Panc1 (cell line): ENCODE measurements around the gene LEPR.

DNA sequence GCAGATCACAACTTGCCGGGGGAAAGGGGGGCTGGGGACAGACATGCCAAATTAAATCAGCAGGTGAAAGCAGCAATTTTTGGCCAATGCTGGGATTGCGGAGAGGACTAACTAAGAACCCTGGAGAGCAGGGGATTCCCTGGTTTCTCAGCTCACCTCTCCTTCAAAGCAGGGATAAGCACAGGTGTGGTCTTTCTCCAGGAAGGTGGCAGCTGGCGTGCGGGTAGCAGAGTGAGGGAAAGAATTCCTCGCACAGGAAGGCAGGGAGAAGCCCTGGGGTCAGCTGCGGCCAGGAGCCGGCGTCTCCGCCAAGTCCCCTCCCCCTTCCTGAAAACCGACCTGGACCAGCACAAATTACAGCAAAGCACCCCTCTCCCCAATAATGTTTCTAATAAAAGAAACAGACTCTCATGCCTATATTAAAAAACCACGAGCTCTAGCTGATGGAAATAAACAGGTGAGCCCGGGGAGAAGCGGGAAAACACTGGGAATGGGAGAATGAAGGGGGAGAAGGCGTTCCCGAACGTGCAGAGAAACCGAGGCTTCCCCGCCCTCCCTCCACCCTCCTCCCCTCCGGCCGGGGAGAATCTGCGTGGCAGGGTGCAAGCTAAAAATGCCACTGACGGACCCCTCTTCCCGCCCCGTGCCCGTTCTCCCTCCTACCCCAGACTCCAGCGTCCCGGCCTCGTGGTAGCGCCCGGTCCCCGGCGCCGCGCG is 81.9 kb upstream of the AK4 start:
- RRBS, 2 experiments: 1 to 11% methylated on average over 5 to 7 of the region's 35 CpGs

GRCh38 chr1:65147262-65147420 is 862 bp upstream of the AK4 start:
- RRBS, 2 experiments: no CpG with 5 or more reads among the region's 11 CpGs

DNA sequence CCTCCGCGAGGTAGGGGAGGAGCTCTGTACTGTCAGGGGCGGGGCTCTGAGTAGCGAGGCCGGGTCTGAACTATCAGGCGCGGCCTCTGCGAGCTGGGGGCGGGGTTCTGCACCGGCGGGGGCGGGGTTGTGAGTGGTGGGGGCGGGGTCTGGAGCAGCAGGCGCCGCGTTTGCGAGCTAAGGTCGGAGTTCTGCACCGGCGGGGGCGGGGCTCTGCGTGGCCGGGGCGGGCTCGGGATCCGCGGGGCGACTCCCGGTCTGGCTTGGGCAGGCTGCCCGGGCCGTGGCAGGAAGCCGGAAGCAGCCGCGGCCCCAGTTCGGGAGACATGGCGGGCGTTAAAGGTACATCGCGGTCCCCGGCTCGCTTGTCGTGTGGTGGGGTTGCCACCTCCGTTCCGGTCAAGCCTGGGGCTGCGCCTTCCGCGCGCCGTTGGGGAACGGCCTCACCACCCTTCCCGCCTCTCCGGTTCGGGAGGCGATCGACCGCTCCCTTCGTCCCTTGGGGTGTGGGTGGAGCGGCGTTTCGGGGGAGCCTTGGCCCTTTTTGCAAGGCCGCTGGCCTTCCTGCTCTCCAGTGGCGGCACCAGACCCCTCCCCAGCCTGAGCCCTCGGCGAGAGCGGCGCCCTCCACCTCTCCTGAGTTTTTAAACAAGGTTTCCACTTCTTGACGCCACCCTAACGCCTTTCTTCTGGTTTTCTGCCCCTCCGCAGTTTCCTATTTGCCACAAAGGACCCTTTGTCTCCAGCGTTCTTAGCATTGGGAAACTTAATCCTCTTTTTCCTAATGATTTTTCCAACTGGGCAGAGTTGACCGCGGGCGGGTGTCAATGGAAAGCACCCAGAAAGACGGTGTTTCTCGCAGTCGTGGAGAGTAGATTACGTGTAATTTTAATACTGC is at the start of gene LEPR:
Gene LEPR, plus strand, starts transcription at position 270 of the 898 bp plus-strand sequence.
- RRBS, 2 experiments: under 1 to 5% methylated on average over 32 of the region's 77 CpGs

DNA sequence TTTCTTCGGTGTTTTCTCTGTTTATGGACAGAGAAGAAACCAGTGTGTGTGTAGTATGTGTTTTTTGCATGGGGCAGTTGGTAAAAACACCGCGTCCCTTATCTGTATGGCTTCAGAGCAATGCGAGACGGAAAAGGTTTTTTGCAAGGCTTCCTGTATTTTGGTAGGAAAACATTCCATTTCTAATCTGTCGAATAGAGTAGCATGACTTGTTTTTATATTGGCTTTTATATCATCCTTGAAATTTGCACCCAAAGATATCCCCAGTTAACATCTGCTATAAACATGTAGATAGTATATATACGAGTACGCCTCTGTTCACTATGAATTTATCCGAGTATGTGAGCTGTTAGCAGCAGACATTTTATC is 813 bp downstream of the LEPR start:
- RRBS, 2 experiments: no CpG with 5 or more reads among the region's 9 CpGs

DNA sequence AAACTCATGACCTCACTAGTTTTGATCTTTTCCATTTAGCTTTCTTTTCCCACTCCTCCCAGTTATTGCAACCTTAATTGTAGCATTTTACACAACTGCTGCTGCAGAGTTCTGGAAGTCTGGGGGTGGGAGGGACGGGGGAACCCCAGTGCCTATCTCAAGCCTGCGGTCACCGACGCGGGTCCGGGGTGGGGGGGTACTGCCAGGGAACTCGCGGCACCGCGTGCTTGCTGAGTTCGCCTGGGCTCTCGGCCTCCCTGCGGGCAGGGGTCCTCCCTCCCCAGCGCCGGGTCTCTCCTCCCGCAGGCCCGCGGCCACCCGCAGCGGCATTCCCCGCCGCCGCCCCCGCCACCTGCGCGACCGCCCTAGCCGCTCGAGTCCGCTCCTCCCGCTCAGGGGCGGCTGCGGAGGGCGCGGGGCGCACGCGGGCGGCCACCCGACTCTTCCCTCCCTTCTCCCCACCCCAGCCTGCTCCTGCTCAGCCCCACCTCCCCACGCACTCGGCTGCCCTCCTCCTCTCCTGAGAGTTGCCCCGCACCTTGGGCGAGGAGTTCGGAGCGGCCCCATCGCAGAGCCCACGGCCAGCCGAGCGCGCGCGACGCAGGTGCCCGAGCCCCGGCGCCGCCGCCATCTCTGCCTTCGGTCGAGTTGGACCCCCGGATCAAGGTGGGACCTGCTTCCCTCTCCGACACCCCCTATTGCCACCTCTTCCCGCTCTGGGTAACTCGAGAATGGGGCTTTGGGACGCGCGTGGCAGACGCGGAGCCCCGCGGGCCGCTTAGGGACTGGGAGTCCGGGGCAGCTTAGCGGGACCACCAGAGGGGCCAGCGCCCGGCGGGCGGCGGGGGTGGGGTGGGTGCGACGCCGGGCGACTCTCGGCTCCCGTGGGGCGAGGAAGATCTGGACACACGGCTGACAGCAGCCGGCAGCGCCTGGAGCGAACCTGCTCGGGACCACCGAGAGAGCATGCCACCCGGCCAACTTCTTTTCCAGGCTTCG is 105.0 kb downstream of the LEPR start:
- RRBS, 2 experiments: 19 to 29% methylated on average over 23 to 33 of the region's 95 CpGs

- RRBS, 2 experiments: no CpG with 5 or more reads among the region's 5 CpGs
Observed at GRCh38 chr1:65527526-65528281, 107.2 kb downstream of the LEPR start.

DNA sequence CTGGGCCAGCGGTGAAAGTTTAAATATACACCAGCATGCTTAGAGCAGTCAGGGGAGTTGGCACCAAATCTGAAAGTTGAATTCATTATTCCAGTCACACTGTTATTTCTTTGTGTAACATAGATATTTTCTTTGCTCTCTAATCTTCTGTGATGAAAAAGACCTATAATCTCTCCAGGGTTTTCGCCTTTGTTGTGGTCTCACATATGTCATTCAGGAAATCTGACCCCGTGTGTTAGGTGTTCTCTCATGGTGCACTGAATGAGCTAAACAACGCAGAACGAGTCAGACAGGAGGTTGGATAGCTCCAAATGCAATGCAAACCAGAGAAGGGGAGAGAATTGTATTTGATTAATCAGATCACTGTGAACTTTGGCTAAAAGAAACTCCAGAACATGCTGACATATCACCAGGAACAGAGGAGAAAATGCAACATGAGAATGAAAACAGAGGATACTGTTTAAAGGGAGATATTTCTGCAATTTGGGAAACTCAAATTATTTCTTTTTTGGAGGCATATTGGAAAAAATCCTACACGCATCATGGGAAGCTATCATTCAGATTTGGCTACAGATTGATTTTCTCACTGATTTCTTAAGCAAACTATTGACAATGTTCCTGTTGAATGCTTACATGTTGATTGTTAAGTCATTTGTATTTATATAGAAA is 364.5 kb upstream of the SGIP1 start:
- RRBS, 2 experiments: no CpG with 5 or more reads among the region's 6 CpGs

DNA sequence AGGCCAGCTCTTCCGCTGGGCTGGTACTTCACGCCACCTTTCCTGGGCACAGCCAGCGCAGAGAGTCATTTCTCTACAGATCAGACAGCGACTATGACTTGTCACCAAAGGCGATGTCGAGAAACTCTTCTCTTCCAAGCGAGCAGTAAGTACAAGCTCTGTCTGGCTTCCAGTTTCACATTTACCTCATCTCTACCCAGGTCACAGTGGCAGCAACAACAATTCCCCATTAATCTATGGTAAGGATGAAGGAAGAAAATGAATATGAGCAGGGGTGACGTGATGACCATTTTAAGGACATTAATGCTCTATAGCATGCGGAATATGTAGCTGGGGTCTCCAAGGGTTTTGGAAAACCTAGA is 286.5 kb upstream of the SGIP1 start:
- RRBS, 2 experiments: no CpG with 5 or more reads among the region's 9 CpGs

- RRBS, 2 experiments: no CpG with 5 or more reads among the region's 7 CpGs
Observed at GRCh38 chr1:66278156-66278934, 255.6 kb upstream of the SGIP1 start.

DNA sequence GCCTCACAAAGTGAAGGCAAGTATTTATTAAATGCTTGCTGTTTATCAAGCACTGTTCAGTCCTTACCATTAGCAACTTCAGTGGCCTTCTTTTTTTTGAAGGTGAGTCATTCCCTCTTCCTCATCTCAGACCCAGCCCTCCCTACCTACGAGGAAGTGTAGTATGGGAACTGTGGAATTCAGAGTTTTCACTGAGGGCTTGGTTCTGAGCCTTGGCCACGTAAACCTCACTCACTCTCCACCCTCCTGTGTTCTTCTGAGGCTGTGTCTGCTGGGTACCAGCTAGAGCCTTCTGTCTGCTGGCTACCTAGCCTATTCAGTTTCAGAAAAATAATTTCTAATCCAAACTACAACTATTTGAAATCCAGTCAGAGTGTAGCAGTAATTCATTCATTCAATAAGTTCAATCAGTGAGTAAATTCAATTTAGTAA is 218.2 kb upstream of the SGIP1 start:
- RRBS, 2 experiments: no CpG with 5 or more reads among the region's 2 CpGs

DNA sequence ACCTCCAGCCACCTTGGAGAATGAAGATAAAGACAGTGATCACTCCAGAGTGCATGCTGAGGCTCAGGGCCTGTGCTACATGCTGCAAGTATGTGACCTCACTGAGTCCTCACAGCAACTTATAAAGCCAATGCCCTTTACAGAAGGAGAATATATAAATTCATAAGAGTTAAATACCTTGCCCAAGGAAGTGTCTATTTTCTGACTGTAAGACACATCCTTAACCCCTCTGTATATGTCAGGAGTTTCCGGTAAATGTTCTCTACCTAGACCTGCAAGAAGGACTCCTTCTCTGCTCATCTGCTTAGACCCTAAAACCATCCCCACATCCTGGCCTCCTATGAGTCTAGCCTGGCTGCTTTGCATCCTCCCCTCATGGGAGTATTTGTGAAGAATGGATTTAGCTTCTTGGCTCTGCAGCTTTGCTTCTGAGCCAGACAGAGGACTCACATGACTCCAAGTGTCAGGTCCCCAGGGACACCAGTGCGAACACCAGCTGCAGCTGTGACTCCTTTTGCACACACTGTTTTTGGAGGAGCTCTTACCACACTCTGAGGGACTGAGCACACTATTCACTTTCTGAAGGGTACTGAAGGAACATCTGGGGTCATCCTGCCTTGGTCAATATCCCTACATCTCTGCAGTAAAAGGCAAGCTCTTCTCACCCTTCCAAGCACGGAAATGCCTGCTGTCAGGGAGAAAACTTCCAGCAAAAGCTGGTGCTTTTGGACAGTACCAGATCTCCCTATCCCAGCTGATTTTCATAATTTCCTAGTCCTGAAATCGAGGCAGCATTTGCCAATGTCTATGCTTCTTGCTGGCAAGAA is 131.8 kb upstream of the SGIP1 start:
- RRBS, 2 experiments: no CpG with 5 or more reads among the region's 4 CpGs

GRCh38 chr1:66918896-66919477 is 5.7 kb downstream of the DNAI4 start:
- RRBS, 2 experiments: no CpG with 5 or more reads among the region's 1 CpG

GRCh38 chr1:67138599-67139489 is 4.1 kb upstream of the C1orf141 start:
- RRBS, 2 experiments: no CpG with 5 or more reads among the region's 3 CpGs

DNA sequence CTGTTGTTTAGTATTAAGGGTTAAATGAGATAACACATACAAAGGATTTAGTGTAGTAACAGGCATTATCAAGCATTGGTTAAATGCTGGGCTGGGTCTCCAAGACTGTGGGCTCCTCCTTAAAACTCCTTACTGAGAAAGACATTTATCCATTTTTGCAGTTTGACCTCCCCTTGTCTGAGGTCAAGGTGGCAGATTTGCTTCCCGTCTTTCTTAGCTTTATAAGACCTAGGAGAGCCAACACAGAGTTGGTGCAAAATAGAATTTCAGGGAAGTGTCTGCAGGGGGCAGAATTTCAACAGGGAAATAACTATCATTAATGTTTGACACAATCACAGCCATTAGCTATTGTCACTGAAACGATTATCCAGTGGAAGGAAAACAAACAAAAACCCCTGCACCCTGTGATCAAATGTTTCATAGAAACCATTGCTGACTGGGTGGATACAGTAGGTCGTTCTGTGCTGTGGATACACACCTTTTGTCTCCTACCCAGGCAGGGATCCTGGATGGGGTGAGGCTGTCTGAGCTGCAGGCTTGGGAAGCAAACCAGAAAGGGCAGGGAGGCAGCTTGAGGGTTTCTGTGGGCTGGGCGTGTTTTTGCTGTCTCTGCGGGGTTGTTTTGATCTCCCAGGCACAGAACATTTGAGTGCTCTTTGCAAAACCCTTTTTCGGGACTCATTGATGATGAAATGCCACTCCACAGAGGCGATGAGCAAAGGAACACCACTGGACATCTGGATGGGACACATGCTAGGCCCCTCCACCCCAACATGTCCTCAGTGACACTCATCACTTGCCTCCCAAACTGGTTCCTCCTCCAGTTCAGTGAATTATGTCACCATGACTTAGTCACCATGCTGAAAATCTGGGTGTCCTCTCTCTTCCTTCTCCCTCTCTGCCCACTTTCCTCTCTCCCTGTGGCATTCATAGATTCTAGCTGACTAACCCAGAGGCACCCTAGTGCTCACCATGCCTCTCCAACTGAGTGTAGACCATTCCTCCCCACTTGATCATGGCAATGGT is 94.2 kb upstream of the SERBP1 start:
- RRBS, 2 experiments: no CpG with 5 or more reads among the region's 7 CpGs

DNA sequence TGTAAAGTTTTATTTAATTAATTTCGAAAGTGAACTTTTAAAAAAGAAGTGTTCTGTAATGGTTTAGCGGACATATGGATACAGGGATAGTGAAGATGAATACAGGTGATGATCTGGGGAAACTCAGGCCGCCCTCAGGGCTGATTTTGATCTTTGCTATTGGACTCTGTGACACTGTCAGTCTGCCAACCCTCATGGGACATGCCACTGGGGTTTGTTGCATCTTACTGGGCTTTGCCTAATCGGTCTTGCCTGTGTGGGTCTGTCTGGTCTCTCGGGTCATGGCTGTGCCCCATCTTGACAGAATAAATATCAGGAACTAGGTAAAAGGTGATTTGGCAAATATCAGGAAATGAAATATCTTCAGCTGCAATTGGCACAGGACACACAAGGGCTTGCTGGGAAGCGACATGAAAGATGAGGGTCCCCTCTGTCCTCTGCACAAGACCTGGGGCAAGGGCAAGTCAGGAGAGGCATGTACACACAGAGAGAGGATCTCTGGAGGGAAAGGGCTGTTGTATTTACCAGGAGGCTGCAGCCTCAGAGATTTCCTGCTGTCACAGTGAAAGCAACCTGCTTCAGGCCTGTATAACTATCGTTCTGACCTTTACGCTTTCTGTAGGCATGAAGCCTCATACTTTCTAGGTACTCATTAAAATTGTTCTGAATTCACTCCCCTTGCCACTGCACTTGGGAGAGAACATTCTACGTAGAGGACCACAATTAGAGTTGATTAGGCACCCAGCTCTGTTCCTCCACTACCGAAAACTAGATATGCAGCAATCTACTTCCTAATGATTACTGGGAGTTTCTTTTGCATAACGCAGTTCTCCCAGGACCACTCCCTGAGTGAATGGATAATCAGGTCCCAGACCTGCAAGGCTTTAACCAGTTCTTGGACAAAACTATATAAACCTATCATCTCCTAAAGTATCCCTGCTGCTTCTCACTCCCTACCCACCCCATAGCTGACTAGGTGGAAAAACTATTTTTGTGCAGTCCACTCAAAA is 51.9 kb upstream of the GADD45A start:
- RRBS, 2 experiments: no CpG with 5 or more reads among the region's 11 CpGs

DNA sequence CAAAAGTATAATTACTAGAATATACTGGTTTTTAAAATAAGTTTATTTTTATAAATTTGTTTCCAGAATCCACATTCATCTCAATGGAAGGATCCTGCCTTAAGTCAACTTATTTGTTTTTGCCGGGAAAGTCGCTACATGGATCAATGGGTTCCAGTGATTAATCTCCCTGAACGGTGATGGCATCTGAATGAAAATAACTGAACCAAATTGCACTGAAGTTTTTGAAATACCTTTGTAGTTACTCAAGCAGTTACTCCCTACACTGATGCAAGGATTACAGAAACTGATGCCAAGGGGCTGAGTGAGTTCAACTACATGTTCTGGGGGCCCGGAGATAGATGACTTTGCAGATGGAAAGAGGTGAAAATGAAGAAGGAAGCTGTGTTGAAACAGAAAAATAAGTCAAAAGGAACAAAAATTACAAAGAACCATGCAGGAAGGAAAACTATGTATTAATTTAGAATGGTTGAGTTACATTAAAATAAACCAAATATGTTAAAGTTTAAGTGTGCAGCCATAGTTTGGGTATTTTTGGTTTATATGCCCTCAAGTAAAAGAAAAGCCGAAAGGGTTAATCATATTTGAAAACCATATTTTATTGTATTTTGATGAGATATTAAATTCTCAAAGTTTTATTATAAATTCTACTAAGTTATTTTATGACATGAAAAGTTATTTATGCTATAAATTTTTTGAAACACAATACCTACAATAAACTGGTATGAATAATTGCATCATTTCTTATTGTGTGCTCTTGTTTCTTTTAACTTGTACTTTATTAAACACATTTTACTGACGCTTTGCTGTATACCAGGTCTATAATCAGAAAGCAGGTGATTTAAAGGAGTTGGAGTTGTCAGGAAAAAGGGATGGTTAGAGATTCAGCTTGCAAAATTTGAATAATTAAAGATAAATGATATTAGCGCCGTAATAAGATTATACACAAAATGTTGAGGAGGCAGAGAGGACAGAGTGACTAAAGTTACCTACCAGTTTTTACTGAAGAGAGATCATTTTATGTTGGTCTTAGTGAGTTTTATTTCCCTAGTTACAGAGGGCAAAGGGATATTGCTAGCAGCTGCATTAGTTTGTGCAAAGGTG is 2.9 kb downstream of the GADD45A start:
- RRBS, 2 experiments: no CpG with 5 or more reads among the region's 8 CpGs

GRCh38 chr1:67748366-67749359 is 63.7 kb downstream of the GADD45A start:
- RRBS, 2 experiments: no CpG with 5 or more reads among the region's 9 CpGs

- RRBS, 2 experiments: no CpG with 5 or more reads among the region's 6 CpGs
Observed at GRCh38 chr1:67749360-67750136, 64.5 kb downstream of the GADD45A start.

GRCh38 chr1:67766855-67767638 is 66.2 kb downstream of the GNG12 start:
- RRBS, 2 experiments: no CpG with 5 or more reads among the region's 8 CpGs

DNA sequence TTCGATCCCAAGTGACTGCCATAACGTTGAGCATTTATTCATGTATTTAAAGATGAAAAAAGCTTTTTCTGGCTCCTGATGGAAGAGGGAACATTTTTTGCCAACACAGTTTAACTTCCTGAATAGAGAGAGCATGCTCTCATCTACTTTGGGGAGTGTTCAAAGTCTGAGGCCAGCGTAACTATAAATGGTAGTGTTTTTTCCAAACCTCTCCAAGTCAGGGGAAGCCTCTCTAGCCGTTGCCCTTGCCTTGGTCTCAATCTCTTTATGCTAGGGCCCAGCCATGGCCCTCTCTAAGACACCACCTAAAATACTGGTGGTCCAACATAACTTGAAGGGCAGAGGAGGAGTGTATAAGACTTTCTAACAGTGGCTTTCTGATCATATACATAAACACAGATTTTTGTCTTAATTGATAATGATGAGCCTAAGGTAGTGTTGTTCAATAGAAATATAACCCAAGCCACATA is 55.7 kb downstream of the GNG12 start:
- RRBS, 2 experiments: no CpG with 5 or more reads among the region's 4 CpGs